Pulmonary artery (tissue), 1 donor: Measurements from ENCODE around the genes CEMIP and GOLGA6L9.

- PRO-cap = no peak
These were observed 23.7 kb downstream of the FAH start for GRCh38 chr15:80176490-80176924.

DNA sequence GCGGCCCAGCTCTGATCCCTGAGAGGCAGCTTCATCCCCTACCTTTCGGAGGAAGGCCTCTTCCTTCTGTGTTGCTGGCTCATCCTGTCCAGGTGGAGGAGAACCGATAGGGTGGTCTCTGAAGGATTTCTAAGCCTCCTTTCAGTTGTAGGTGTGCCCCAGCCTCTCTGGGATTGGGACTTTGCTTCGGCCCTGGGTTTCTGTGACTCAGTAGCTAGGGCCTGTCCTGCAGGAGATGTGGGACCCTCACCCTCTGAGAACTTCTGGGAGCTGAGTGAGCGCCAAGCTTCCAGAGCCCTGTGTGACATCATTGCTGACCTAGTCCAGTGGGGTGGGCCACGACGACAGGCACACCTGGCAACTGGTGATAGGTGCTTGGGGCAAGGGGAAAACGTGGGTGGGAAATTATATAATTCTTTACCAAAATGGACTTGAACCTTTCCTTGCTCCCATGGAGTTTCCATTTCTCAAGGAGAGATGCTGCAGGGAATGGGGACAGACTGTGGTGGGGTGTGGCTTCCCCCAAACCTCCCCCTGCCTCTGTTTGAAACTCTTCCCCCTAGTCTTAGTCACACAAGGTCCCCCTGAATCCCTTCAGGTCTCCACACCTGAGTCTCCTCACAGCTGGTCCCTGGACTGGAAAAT is 62.5 kb upstream of the ARNT2 start:
- PRO-cap = no peak

DNA sequence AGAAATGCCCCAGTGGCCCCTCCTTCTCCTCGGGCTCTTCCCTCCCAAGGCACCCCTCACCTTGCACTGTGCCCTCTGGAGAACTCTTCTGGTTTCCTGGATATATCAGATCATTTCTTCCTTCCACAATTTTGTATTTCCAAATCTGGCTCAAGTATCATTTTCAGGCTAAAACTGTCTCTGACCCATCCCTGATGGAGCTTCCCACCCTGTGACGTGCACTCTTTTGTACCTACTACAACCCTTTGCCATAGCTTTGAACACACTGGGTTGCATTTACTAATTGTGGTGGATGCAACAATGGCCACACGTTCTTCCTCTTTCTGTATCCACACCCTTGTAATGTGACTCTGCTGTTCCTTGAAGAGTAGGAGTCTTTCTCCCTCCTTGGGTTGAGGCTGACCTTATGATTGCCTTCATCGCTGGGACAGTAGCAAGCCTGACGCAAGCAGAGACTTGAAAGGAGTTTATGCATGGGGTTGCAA is 60.9 kb upstream of the ARNT2 start:
- PRO-cap = no peak

DNA sequence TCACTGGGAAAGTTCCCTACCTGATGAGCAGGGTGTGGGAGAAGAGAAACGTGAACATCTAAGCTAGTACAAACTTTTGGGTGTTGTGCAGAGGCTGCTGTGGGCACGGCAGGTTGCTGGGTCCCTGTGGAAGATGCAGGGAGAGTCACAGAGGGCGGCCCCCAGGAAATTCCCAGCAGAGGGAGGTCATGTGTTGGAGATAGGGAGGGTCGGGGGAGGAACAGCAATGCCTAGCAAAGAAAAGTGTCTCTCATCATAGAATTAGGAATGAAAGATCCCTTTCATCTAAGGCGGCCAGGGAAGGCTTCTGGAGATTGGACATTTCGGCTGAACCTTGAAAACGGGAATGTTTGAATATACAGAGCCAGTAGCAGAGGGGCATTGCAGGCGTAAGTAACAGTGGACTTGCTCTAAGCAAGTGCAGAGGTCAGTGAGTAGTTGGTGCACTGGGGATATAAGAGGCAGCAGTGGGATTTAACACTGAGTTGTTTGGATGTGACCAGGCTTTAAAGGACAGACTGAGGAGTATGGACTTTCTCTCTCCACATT is 1.2 kb downstream of the ARNT2 start:
- PRO-cap = no peak

GRCh38 chr15:80705425-80706012 is 10.4 kb downstream of the ABHD17C start:
- PRO-cap = no peak

- PRO-cap = no peak
These were observed 20.1 kb downstream of the ABHD17C start for GRCh38 chr15:80715107-80715725.

DNA sequence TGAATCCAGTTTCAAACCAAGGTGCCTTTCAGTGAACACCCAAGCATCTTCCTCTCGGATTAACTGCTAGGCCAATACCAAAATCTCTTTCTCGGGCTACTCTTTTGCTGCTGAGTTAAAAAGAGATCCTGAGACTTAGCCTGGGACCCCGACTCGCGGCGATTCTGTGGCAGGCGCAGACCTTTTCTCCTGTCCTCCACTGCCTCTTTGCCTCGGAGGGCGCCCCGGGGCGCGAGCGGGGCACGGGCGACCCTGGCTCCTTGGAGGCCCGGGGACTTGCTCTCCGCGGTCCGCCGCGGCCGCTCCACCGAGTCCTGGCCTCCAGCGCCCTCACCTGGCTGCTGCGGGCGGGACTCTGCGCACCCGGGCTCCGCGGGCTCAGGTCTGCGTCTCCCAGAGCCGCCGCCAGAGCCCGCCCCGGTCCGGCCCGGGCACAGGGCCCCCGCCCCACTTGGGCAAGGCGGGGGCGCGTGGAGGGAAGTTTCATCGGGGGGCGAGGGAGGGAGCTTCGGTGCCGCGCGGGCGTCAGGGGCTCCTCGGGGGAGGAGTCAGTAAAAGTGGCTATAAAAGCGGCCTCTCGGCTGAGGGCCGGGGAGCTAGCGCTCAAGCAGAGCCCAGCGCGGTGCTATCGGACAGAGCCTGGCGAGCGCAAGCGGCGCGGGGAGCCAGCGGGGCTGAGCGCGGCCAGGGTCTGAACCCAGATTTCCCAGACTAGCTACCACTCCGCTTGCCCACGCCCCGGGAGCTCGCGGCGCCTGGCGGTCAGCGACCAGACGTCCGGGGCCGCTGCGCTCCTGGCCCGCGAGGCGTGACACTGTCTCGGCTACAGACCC is at the start of gene CEMIP:
TSS of gene CEMIP (plus strand) at position 593 of the 833 bp plus-strand sequence.
- PRO-cap = no peak

DNA sequence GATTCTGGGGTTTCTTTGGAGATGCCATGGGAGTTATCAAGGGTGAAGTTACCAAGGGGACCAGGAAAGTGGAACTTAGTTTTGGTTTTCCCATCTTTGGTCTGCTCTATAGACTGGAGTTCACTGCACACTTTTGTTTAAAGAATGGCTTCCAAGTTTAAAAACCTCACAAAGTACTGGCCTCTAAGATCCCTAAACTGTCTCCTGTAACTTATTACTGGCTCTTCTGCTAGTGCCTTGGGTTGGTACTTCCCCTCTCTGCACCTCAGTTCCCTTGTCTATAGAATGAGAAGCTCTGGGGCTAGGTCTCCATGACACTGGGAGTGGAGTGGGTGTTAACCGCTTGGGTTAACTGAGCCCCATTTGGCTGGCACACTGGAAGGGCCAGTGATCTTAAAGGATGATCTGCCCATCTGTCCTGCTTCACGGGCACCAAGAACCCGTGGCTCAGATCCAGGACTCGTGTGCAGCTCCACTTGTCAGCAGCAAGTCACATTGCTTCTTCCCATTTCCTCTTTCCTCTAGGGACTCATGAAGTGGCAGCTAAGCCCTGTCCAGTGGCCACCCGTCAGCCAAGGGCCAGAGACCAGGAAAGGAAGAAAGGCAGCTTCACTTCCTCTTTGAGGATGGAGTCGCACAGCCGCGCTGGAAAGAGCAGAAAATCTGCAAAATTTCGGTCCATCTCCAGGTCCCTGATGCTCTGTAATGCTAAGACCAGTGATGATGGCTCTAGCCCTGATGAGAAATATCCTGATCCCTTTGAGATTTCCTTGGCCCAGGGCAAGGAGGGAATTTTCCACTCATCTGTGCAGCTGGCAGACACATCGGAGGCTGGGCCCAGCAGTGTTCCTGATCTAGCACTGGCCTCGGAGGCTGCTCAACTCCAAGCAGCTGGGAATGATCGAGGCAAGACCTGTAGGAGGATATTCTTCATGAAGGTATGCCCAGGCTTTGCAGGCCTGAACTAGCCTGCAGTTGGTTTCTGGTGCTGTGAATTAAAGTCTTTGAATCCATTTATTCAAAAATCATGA is 28.4 kb downstream of the IL16 start:
- PRO-cap = no peak

DNA sequence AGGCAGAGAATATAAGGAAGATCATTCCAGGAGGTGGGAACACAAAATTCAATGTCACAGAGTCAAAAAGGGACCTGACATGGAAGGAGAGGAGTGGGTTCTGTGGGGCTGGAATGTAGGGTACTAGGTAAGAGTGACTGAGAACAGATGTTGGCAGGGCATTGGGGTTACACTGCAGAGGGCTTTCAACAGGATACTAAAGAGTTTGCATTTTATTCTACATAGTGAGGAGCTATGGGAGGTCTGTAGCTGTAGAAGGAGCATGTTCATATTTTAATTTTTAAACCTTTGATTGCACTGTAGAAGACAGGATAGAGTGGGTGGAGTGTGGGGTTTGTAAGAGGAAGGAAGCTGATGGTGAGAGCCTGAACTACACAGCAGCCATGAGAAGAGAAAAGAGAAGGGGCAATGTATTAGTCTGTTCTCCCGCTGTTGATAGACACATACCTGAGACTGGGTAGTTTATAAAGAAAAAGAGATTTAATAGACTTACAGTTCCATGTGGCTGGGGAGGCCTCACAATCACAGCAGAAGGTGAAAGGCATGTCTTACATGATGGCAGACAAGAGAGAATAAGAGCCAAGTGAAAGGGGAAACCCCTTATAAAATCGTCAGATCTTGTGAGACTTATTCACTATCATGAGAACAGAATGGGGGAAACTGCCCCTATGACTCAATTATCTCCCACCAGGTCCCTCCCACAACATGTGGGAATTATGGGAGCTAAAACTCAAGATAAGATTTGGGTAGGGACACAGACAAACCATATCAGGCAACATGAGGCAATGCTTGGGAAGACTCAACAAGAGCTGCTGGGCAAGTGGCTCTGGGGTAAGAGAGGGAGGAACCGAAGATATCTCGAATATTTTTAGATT is 37.4 kb downstream of the STARD5 start:
- PRO-cap = no peak

DNA sequence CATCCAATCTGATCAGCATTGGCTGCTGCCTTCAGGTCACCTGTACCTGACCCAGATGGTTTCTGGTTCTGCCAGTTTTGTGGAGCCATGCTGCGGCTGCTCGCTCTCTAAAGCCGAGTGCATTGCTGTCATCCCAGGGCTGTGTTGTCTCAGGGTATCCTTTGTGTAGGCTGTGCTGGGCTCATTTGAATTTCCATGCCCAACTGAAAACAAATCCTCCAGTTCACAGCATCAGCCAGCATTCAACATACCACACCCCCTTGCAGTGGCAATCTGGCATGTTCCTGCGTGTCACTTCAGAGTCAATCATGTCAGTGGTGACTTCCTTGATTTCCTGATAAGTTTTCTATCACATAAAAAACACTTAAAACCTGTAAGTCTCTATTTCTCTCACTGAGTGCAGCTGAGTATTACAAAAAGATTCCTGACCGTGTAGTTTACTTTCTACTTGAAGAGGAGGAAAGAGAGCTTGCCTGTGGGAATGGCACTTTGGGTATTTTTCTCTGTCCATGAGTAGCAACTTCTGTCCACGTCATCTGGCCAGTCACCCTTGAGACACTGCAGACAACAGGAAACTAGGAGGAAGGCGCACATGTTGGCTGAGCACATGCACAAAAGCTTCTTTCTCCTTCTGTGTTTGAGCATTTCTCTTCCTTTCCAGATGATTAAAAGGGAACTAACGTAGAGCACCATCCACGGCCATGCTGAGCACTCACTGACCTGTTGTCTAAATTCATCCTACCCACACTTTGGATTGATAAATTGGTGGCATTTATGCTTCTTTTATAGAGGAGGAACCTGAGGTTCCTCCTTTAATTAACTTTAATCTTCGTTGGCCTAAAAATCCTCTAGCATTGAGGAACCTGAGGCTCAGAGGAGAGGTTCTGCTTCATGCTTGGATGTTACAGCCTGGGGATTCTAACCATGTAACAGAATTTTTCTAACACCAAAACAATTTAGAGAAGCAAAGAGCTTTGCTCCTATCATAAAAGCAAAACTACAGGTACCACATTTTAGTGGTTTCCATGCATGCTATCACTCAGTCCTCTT is 19.7 kb downstream of the STARD5 start:
- PRO-cap = no peak

GRCh38 chr15:81305512-81305967 is 18.4 kb downstream of the STARD5 start:
- PRO-cap = no peak

- PRO-cap = no peak
These were observed 1.3 kb downstream of the STARD5 start for GRCh38 chr15:81322444-81323279.

- PRO-cap = no peak
These were observed 5.8 kb upstream of the GOLGA6L10 start for GRCh38 chr15:82354932-82355541.

DNA sequence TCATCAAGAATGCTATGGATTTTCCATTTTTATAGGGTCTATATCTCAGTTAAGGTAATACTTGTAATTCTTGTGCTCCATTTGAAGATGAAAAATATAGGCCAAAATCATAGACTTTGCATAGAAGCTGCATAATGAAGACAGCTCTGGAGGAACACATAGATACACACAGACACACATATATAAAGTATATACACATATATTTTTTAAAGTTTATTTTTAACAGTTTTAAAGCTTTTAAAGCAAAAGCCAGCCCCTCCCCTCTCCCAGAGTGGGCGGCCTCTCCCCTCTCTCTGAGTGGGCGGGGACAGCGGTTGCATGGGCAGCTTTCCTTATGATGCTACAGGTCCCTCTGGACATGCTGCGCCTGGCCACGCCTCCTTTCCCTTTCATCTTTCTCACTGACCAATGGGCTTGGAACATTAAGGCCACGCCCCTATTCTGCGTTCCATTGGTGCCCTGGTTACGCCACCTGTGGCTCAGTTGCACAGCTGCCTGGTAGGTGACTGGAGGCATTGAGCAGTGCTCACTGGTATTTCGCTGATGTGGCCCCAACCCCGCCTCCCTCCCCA is at the start of gene GOLGA6L9:
TSS of gene GOLGA6L9 (plus strand) at position 280 of the 572 bp plus-strand sequence.
- PRO-cap = no peak

- PRO-cap = no peak
These were observed 3.5 kb downstream of the RPS17 start for GRCh38 chr15:82536752-82537128.

GRCh38 chr15:82540557-82541018 is 331 bp upstream of the RPS17 start:
- PRO-cap = bidirectional peak, plus-strand start at chr15:82540745, minus-strand start at chr15:82540419

GRCh38 chr15:82680458-82681273 is 29.0 kb downstream of the AP3B2 start:
- PRO-cap = no peak

GRCh38 chr15:82827898-82828730 is 18.7 kb downstream of the WHAMM start:
- PRO-cap = no peak

- PRO-cap = no peak
These were observed 16.5 kb downstream of the HOMER2 start for GRCh38 chr15:82935715-82936699.

GRCh38 chr15:82950596-82951804 is 1.5 kb downstream of the HOMER2 start:
- PRO-cap = no peak